Ascending aorta (tissue), 1 donor: ENCODE results near the gene SETD1B.

DNA sequence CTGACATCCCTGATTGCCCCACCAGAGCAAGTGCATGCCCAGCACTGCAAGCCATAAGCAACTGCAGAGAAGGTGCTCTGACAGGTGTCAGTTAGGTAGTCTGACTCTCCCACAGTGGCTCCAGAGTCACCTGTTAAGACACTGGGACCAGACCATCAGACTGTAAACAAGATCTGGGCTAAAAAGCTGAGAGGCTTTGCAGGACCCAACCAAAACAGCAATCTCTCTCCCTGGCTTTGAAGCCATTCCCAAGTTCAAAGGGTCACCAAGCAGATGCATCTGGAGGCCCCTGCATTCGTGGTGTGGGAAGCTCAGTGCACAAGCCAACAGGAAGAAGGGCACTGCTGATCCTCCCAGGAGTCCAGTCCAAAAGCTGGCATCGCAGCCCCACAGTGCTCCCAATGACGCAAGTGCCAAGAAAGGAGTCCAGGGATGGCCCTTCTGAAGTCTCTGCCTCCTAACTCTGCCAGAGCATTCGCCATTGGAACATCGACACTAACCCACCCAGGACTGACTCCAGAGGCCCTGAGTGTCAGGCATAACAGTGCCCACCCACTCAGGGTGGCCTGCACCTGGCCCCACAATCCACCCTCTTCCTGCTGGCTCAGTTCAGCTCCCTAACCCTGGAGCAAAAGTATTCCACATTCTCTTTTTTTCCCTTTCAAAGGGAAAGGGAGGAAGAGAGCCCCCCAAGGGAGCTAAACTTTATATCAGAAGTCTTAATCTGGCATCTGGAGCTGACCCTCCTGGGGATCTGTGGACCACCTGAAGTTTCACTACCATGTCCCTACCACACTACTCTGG is 25.0 kb downstream of the PXN start:
- PRO-cap: no peak

- PRO-cap: no peak
Observed at GRCh38 chr12:120465458-120465984, 4.0 kb downstream of the SRSF9 start.

DNA sequence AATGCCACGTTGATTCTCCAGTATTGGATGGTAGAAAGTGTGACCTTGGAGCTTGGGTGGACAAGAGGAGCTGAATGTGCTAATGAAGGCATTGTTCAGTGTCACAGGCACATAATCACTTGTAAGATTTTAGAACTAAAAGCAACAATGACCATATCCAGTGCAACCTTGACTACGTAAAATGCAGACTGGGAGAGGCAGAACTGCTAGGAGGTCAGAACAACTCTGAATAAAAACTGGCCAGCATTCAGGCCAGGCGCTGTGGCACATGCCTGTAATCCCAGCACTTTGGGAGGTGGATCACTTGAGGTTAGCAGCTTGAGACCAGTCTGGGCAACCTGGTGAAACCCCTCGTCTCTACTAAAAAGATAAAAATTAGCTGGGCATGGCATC is 2.6 kb downstream of the SRSF9 start:
- PRO-cap: no peak

DNA sequence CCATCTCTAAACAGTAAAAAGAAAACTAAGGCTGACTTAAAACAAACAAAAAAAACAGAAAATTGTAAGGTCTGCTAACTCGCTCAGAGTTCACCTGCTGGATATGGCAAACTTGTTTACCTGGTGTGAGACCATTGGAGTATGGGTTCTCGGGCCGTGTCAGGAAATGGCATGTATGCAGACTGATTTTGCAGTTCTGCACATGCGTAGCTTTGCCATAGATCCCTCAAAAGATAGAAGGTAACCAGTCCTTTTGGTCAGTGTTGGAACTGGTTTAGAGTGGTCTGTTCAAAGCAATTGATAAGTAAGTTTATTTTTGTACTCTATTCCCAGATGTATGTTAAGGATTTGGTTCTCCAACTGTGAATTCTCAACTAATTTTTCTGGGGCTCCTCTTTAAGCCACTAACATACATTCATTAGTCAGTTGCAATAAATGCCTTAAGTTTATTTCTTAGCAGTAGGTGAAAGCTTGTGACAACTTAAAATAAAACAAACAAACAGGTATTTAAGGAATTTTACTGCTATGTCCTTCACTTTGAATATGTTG is 2.3 kb downstream of the RNF10 start:
- PRO-cap: no peak

DNA sequence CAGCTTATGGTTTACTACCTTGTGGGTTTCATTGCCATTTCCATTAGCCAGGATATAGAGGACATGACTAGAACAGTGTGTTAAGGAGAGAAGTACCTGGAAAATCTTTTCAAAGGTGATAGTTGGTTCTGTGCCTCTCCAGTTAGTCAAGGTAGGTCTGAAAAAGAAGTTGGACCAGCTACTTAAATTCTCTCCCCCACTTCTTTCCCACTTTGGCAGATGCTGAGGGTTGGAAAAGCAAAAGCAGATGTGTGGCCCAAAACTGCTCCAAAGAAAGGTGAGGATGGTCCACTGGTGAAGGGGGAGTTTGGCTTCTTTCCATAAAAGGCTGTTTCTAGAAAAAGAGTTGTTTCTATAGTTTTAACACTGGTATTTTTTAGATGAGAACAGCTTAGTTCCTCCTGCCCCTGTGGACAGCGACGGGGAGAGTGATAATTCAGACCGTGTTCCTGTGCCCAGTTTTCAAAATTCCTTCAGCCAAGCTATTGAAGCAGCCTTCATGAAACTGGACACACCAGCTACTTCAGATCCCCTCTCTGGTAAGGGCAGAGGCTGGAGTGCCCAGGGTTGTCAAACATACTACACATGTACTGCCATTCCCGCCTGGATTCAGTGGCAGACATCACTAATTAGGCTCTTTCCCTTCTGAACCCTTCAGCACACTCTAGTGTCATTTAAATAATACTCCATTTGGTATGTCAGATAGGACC is 5.6 kb downstream of the POP5 start:
- PRO-cap: no peak

DNA sequence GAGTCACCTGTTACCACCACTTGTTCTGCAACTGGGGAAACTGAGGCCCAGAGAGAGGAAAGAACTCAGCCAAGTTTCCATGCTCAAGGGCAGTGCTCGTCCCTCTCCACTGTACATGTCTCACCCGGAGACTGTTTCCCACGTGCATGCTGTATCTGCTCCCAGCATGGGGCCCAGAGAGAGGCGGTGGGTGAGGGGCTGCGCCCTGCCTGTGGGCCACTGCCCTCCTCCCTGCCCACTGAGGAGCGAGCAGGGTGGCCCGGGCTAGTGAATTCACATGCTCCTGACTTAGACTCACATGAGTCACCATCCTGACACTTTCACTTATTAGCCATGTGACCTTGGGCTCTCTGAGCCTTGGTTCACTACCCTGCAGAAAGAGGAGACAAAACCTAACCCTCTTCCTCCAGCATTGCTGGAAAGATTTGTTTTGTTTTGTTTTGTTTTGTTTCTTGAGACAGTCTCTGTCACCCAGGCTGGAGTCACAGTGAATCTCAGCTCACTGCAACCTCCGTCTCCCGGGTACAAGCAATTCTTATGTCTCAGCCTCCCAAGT is 17.9 kb upstream of the POP5 start:
- PRO-cap: no peak

DNA sequence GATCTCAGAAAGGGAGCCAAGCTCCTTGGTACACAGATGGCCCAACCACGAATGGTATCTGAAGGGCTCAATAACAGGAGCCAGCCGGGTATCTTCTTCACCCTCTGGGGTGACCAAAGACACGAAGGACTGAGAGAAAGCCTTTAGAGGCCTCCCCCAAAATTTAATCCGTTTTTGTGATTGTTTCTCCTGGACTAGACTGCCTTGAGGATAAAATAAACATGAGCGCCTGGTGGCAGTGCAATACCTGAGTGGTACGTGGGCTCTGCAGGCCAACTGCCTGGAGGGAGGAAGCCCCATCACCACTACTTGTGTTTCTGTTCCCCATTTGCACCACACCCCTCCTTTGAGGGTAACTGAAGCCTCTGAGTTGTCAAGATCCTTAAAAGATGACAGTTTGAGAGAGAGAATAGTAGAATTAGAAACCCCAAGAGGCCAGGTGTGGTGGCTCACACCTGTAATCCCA is 2.1 kb upstream of the MLEC start:
- PRO-cap: no peak

DNA sequence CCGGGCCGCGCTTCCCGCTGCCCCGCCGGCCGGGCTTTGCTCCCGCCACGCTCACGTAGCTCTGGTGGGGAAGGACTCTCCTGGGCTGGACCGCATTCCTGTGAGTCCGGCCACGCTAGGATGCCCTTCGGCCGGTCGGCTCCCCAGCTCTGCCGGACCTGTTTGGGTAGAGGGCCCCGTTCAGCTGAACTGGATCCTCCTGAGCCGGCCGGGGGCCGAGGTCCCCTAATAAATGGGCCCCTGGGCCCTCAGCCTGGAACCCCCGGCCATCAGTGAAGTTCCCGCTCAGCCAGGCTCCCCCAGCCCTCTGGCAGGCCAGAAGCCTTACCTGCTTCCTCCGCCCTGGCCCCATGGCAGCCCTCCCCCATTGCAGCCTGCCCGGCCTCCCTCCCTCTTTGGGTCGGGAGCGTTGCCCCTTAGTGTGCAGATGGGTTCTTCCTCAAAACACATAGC is 601 bp downstream of the UNC119B start:
- PRO-cap: no peak

GRCh38 chr12:120967141-120967943 is 11.0 kb upstream of the HNF1A start:
- PRO-cap: no peak

- PRO-cap: no peak
Observed at GRCh38 chr12:121126213-121126928, 6.3 kb upstream of the P2RX7 start.

DNA sequence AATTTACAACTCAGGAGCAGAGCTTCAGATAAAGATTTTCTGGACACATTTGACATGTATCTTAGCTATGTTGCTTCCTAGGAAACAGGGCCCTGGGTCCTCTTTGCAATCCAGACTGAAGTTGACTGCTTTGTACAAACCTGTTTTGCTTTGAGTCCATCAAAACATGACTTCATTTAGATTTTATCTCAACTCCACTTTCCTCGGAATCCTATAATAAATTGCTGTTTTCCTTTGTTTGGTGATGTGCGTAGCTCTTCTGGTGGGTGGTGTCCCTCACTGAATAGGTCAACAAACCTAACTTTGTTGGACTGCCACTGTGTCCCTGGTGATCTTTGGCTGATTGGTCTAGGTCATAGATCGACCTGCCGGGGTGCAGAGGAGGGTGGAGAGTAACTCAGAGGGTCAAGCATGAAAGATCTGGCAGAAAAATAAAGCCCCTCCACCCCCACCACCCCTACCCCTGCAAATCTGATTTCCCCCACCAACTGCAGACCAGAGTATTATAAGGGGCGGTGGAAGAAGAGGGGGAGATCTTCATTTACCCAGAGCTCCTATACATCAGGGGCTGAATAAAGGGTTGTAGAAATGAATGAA is 661 bp upstream of the P2RX7 start:
- PRO-cap: no peak

- PRO-cap: no peak
Observed at GRCh38 chr12:121217076-121217614, 7.2 kb downstream of the P2RX4 start.

GRCh38 chr12:121282207-121282637 is 14.3 kb downstream of the CAMKK2 start:
- PRO-cap: no peak

GRCh38 chr12:121495849-121496369 is 84.9 kb downstream of the KDM2B start:
- PRO-cap: no peak

DNA sequence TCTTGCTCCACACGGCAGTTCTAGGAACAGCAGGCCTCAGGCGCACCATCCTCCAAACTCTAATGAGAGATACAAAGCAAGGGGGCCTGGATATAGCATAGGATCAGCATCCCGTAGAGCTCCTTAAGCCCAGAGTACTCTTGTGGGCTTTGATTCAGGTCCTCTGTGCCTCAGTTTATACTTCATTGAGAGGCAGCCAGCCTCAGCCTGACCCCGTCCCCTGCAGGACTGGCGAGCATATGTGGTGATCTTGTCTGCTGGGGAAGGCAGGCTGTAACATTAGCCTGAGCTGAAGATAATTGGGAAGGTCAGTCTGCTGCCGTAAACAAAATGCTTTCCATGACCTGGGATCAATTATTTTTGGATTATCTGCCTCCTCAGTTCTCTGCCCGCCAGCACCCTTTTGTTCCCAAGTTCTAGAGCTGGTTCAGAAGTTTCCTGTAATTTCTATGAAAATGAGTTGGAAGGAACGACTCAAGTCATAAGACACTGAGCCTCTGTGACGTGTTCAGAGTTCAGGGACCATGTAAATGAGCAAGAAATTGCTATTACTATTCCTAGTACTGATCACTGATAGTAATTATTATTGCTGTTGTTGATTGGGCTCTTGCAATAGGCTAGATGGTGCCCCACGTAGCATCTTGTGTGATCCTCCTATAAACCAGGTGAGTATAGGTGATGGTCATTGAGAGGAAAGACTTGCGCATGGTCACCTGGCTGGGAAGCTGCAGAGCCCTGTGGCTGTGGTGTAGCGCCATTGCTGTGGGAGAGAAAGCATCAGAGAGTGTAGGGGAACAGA is 38.6 kb downstream of the MORN3 start:
- PRO-cap: no peak

DNA sequence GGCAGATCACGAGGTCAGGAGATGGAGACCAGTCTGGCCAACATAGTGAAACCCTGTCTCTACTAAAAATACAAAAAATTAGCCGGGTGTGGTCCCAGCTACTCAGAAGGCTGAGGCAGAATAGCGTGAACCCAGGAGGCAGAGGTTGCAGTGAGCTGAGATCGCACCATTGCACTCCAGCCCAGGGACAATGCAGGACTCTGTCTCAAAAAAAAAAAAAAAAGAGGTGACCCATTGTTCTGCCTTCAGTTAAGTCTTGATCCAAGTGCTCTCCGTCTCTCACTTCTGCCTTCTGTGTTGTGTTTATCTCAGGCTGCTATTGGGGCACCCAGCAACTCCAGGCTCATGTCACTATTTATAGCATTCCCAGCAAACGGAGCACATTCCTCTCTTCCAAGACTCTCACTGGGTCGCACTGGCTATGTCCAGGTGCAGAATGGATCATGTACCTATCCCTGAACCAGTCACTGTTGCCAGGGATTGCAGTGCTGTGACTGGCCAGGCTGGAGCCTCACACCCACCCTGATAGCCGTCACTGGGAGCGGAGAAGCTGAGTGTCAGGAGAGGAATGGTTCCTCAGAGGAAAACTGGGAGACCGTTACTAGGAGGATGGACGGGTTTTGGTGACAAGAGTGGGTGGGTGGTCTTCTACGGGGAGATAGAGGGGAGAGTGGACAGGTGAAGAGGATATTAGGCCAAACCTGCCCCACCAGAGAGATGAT is 31.3 kb downstream of the RHOF start:
- PRO-cap: no peak

DNA sequence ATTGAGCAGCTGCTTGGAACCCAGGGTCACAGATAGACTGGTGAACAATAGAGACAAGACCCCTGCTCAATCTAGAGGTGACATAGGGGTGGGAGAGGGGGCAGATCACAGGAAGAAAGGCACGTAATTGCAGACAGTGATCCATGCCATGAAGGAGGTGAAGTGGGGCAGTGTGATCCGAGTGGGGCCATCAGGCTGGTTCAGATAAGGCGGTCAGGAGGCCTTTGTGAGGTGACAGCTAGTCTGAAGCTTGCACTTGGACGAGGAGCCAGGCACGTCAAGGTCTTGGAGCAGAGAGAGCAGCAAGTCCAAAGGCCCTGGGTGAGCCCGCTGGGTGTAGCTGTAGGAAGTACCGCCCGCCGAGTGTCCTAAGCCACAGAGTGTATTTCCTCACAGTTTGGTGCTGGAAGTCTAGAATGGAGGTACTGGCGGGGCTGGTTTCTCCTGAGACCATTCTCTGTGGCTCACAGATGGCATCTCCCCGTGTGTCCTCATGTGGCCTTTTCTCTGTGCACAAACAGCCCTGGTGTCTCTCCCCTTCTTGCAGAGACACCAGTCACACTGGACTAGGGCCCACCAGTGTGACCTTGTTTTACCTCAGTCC is 23.6 kb downstream of the RHOF start:
- PRO-cap: no peak

DNA sequence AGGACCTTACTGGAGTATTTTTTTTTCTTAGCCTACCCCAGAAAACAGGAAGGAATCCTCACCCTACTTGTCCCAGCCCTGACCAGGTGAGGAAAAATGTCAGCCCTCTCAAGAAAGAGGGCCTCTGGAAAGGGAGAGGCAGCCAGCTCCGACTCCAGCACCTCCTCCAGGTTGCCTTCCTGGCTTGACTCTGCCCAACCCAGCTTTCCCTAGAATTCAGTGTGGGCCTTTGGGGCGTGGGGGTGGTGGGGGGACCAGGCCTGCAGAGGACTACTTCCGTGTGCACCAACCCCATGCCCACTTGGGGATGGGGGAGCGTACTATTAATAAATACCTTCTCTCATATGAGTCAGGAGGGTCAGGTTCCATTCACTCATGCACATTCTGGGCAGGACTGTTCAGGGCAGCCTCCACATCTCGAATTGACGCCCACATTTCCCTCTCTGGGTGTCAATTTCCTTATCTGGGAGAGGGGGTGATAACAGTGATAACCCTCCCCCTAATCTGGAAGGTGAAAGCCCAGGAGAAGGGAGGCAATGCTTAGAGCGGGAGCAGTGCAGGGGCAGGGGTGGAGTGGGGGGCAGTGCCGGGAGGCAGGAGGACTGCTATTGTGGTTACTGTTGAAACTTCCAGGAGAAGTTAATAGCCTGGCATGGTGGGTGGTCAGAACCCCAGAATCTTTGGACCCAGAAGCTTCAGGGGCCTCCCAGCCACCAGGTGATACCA is 5.1 kb downstream of the RHOF start:
- PRO-cap: no peak

DNA sequence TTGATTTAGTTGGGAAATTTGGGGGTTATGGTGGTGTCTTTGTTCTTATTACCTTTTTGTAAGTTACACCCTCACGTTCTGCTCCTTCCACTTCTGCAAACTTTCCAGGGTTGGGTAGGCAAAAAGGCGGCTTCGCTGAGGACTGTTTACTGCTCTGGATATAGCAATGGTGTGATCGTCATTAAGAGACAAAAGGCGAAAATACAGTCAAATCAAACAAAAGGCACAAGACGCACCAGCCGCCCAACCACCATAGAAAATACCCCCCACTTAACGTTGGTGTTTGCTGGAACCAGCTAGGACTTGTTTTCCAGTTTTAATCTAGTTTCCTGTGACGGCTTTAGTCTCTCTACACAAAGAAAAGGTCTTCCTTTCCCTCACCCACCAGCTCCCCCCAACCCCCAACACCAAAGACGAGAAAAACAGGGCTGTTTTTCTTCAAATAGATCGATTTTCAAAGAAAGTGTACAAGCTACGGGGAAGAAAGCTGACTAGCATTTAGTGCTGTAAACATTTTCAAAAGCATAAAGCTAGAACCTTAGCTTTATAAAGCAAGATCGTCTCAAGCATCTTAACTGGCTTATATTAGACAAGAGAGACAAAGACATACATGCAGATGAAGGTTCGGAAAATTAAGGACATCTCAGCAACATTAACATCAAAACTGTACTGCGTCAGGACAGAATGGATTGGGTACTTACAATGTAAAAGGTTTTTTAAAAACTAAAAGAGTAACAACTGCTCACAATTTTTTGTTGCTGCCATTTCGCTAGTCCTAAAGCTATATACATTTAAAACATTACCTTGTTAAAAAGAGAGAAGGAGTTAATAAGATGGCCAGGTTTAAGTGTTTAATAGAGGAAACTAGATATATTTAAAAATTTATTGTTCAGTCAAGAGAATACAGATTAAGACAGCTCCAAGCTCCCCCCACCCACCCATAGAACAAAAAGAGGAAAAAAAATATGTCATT is 1.9 kb upstream of the SETD1B start:
- PRO-cap: no peak

DNA sequence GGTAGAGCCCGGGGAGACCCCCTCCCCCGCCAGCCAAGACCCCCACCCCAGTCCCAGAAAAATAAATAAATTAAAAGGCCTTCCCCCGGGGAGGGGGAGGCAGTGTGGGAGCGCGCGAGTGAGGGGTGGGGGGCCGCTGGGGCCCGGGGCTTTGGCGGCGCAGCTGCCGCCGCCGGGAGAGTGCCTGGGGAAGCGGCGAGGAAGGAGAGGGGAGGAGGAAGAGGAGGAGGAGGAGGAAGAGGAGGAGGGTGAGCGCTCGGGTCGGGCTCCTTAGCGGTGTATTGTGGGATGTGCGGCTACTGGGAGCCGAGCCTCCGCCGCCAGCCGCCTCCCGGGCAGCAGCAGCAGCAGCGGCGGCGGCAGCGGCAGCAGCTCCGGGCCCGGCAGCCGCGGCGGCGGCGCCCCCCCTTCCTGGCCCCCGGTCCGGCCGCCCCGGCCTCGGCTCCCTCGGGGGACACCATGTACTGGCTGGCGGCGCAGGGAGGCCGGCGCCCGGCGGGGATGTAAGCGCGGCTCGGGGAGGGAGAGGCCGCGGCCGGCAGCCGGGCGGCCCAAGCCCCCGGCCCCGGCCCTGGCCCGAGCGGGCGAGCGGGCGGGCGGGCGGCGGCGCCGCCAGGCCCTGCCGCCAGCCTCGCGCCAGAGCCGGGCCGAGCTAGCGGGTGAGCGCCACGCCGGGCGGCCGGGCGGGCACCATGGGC is at the start of gene SETD1B:
SETD1B (plus strand) TSS at position 279 of the 698 bp plus-strand sequence.
- PRO-cap: no peak